Occipital lobe (tissue), 2 donors: ENCODE results near the genes FAM210A and GREB1L.

- RAMPAGE, long total RNA, result no peak
These were observed 187.4 kb downstream of the FAM210A start for GRCh38 chr18:13538817-13539493.

- RAMPAGE, long total RNA, result no peak
These were observed 159.4 kb downstream of the FAM210A start for GRCh38 chr18:13566756-13567493.

DNA sequence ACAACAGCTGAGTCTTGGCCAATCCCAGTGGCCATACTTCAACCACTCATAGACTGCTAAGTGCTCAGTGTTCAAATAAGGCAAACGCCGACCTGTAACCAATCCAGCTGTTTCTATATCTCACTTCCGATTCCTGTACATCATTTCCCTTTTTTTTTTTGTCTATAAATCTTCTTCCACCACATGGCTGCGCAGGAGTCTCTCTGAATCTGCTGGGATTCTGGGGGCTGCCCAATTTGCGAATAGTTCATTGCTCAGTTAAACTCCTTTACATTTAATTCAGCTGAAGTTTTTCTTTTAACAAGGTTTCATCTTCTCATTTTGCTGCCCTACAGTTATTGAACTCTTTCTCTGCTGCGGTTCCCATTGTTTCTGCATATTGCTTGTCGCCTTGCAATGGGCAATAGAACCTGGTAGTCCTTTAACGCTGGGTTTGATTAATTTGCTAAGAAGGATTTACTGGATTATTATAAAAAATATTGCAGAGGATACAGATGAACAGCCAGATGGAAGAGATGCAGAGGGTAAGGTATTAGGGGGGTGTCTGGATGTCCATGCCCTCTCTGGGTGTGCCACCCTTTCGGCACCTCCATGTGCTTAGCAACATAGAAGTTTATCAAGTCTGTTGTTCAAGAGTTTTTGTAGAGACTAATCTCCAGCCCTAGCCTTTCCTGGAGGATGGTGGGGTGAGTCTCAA is 18.5 kb downstream of the FAM210A start:
- RAMPAGE, long total RNA, result no peak

- RAMPAGE, long total RNA, result start-site peak on the plus strand at chr18:13726696-13726718, 351 and 356 reads in 2 replicates
These were observed at the start of gene FAM210A for GRCh38 chr18:13725780-13726814. FAM210A (minus strand) TSS chr18:13726558.

- RAMPAGE, long total RNA, result no peak
These were observed 92.7 kb downstream of the POTEC start for GRCh38 chr18:14450691-14451012.

DNA sequence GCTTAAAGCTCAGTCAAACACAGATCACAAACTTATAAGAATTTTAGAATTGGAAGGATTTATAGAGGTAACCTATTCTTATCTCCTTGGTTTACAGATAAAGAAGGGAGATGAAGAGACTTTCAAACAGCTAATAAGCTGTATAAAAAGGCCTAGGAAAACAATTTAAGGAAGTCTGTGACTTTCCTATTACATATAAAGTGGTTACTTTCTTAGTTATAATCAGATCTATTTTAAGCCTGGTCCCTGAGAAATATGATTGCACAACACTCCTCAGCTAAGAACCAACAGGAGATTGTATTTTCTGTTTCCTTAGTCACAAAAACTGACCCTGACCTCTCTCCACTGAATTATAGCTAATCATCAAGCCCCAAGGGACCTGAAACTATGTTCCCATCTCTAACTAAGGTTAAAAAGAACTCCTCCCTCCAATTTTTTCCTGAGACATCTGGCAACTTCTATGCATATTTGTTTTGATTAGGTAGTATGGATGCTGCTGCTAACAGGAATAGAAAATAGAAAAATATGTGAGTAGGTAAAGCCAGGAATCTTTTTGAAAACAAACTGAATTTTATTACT is 106.9 kb downstream of the ROCK1 start:
- RAMPAGE, long total RNA, result no peak

DNA sequence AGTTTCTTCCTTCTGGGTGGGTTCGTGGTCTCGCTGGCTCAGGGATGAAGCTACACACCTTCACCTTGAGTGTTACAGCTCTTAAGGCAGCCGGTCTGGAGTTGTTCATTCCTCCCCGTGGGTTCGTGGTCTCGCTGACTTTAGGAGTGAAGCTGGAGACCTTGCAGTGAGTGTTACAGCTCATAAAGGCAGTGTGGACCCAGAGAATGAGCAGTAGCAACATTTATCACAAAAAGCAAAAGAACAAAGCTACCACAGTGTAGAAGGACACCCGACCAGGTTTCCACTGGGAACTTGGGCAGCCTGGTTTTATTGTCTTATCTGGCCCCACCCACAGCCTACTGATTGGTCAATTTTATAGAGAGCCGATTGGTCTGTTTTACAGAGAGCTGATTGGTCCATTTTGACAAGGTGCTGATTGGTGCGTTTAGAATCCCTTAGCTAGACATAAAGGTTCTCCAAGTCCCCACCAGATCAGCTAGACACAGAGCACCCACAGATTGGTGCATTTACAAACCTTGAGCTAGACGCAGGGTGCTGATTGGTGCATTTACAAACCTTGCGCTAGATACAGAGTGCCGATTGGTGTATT is 20.2 kb upstream of the ROCK1 start:
- RAMPAGE, long total RNA, result no peak

- RAMPAGE, long total RNA, result no peak
These were observed at the start of gene GREB1L for GRCh38 chr18:21241985-21242905. GREB1L (plus strand) TSS chr18:21242232.

- RAMPAGE, long total RNA, result no peak
These were observed 31.7 kb downstream of the ABHD3 start for GRCh38 chr18:21672763-21673321.

DNA sequence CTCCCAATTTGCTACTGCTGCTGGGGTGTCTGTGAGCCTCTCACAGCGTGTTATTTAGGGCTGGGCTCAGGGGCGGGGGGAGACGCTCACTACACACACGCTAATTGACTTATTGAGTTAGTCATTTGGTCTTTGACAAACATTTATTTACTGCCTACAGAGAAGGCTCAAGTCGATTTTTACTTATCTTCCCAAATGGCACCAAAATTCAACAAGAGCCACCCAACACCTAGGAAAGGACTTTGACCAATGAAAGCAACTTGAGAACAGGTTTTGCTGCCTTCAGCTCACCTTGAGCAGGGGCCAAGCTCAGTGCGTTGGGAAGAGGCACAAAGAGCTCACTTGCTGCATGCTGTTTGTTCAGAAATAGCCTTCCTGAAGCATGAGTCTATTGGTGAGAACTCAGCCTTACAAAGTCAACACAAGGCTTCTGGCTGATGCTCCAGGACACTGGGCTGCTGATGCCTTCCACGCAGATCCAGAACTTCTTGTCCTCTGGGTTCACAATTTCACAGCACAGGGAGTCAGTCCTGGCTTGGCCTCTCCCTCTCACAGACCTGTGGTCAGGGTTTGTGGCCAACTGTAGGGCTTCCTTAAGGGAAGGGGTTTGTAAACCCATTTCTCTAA is 125.0 kb upstream of the GATA6 start:
- RAMPAGE, long total RNA, result no peak

- RAMPAGE, long total RNA, result no peak
These were observed 18.7 kb downstream of the GATA6 start for GRCh38 chr18:22188125-22188541.

- RAMPAGE, long total RNA, result no peak
These were observed 103.3 kb downstream of the CTAGE1 start for GRCh38 chr18:22314372-22314786.

- RAMPAGE, long total RNA, result no peak
These were observed 75.0 kb downstream of the CTAGE1 start for GRCh38 chr18:22342672-22343135.

- RAMPAGE, long total RNA, result no peak
These were observed 72.2 kb downstream of the CTAGE1 start for GRCh38 chr18:22345199-22346178.

- RAMPAGE, long total RNA, result no peak
These were observed 71.3 kb downstream of the CTAGE1 start for GRCh38 chr18:22346442-22346766.

GRCh38 chr18:22503677-22504247 is 86.0 kb upstream of the CTAGE1 start:
- RAMPAGE, long total RNA, result no peak

GRCh38 chr18:22604218-22605260 is 186.8 kb upstream of the CTAGE1 start:
- RAMPAGE, long total RNA, result no peak

DNA sequence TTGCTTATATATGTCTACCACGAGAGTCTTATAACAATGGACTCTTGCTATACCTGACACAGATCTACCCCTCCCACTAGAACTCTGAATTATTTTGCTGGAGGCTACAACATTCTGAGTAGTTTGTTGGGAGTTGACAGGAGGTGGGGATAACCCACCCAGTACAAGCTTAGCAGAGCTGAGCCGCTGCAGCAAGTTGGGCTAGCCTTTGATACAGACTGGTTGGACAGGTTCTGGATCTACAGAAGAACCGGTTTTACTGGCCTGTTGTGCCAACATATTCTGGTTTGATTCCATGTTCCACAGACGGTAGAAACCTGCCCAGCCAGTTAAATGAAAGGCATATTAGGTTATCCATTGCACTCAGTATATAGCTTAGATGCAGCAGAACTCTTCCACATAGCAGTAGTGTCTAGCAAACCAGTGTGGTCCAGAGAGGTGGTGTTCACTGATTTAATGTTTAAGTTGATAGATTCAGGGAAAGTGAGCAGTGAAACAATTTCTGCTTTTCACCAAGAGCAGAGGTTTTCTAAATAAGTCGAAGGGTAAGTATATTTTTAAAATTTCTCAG is 19.3 kb upstream of the RBBP8 start:
- RAMPAGE, long total RNA, result no peak

DNA sequence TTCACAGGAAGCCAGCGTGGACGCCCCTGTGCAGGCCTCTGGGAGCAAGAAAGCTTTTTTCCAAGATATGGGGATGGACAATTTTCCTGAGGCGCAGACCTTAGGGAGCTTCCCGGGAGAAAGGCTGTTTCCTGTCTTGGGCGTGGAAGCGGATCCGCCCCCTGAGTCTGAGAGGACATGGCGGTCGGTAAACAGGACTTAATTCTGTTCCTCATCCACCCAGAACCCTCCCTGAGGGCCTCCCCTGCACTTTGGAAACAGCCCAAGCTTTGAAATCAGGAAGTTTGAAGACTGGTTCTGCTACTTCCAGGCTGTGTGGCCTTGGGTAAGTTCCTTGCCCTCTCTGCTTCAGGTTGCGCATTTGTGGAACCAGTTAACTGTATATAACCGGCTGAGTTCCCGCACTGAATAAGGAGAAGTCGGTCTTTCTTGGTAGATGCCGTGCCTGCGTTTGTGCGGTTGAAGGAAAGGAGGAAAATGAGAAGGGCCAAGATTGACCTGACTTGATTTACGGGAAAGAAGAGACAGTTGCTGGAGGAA is 29.4 kb upstream of the CABLES1 start:
- RAMPAGE, long total RNA, result no peak

GRCh38 chr18:23106528-23107114 is 28.7 kb upstream of the CABLES1 start:
- RAMPAGE, long total RNA, result no peak